BJ (cell line): ENCODE data around the genes CHMP3 and RNF103.

GRCh38 chr2:85698458-85699382 lies 4.6 kb downstream of the GNLY start:
- CAGE, long polyA plus RNA = no peak
- RRBS = no CpG with 5 or more reads among the region's 19 CpGs

DNA sequence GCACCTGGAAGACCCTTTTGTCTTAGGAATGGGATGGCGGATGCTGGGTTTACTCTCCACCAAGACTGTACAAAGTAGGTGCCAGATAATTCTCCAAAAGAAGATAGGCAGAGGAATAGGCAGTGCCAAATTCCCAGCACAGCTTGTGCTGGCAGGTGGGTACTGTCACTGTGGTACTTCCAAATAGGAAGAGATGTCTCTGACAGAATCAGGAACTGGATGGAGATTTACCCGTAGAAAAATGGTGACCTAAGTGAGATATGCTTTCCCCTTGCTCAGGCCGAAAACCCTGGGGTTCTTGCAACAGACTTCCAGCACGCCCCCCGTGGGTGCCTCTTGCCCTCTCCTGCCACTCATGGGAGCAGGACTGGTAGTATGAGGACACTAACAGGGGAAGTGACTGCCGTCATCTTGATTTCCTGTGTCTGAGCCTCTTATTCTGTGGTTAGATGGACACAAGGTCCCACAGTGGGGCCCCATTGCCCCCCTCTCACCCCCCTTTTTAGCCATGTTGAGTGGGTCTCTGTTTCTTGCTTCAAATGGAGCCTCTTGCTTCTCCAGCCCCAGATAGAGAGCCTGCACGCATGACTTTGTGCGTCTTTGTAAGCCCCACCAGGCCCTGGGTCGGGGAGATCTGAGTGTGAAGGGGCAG lies 12.4 kb downstream of the GNLY start:
- CAGE, long polyA plus RNA = no peak
- RRBS = no CpG with 5 or more reads among the region's 9 CpGs

- CAGE, long polyA plus RNA = no peak
- RRBS = no CpG with 5 or more reads among the region's 4 CpGs
Measured at GRCh38 chr2:85708375-85709191, 14.4 kb downstream of the GNLY start.

DNA sequence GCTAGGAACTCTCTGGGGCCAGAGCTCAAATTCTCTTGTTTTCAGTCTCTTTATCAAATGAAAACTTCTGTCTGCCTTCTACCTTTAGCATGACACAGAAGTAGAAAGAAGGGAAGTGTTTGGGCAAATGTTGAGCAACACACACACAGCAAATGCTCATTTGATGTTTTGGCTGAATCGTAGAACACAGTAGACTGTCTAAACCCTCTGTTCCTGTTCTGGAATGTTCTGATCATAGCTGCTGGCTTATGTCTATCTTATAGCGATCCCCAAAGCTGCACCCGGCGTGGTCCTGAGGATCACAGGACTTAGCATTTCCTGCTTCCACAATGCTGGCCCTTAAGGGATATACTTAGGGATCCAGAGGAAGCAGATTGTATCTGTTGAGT lies 15.2 kb downstream of the GNLY start:
- CAGE, long polyA plus RNA = no peak
- RRBS = no CpG with 5 or more reads among the region's 4 CpGs

GRCh38 chr2:85725492-85725920 lies 28.3 kb upstream of the ATOH8 start:
- CAGE, long polyA plus RNA = no peak
- RRBS = no CpG with 5 or more reads among the region's 2 CpGs

GRCh38 chr2:85744525-85745645 lies 8.9 kb upstream of the ATOH8 start:
- CAGE, long polyA plus RNA = no peak
- RRBS = no CpG with 5 or more reads among the region's 13 CpGs

DNA sequence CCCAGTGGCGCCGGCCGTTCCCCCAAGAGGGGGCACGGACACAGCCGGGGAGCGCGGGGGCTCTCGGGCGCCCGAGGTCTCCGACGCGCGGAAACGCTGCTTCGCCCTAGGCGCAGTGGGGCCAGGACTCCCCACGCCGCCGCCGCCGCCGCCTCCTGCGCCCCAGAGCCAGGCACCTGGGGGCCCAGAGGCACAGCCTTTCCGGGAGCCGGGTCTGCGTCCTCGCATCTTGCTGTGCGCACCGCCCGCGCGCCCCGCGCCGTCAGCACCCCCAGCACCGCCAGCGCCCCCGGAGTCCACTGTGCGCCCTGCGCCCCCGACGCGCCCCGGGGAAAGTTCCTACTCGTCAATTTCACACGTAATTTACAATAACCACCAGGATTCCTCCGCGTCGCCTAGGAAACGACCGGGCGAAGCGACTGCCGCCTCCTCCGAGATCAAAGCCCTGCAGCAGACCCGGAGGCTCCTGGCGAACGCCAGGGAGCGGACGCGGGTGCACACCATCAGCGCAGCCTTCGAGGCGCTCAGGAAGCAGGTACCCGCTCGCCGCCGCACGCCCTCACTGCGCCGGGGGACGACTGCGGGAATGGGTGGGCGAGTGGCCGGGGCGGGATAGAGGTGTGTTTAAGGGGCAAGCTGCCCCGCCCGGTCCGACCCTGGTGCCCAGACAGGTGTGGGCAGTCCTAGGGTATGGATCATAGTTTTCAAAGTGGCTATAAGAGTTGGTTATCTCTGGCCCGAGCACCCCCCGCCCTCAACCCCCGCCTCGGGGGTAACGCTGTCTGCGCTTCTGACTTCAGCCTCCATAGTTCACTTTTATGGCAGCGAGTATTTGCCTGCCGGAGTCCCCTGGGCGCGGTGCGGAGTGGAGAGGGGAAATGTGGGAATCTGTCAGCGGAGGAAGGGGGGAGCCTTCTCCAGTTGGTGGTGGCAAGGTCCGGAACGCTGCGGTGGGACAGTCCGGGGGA lies 916 bp downstream of the ATOH8 start:
- CAGE, long polyA plus RNA = no peak
- RRBS = 2% methylated on average over 49 of the region's 96 CpGs

- CAGE, long polyA plus RNA = no peak
- RRBS = no CpG with 5 or more reads among the region's 1 CpG
Measured at GRCh38 chr2:85861047-85861486, 27.7 kb downstream of the ST3GAL5 start.

- CAGE, long polyA plus RNA = no peak
- RRBS = no CpG with 5 or more reads among the region's 7 CpGs
Measured at GRCh38 chr2:85999152-85999668, 106.5 kb downstream of the POLR1A start.

- CAGE, long polyA plus RNA = no peak
- RRBS = no CpG with 5 or more reads among the region's 3 CpGs
Measured at GRCh38 chr2:86039508-86039828, 66.2 kb downstream of the POLR1A start.

DNA sequence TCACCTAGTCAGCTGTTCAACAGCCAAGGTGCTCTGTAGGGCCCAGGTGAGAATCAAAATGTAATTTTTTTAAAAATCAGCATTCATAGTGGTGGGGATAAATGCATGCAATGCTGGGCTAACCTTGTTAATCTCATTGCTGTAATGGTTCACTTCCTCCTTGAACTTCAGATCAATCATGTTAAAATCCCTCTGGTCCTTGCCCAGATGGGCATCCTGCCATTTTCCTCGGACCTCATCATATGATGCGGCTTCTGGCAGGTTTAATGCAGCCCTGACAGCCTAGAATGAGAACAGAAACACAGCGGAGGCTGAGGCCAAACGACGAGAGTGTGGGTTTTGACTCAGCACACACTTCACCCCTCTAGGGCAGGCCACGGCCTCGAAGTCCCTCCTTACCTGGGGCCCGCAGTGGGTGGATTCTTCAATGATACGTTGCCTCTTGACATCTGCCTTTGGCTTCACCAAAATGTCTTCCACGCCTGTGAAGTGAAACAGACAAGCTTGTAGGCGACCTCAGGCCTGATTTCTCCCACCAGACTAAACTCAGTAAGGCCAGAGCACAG lies 56.8 kb downstream of the POLR1A start:
- CAGE, long polyA plus RNA = no peak
- RRBS = no CpG with 5 or more reads among the region's 11 CpGs

- CAGE, long polyA plus RNA = no peak
- RRBS = no CpG with 5 or more reads among the region's 8 CpGs
Measured at GRCh38 chr2:86065373-86066057, 40.2 kb downstream of the POLR1A start.

DNA sequence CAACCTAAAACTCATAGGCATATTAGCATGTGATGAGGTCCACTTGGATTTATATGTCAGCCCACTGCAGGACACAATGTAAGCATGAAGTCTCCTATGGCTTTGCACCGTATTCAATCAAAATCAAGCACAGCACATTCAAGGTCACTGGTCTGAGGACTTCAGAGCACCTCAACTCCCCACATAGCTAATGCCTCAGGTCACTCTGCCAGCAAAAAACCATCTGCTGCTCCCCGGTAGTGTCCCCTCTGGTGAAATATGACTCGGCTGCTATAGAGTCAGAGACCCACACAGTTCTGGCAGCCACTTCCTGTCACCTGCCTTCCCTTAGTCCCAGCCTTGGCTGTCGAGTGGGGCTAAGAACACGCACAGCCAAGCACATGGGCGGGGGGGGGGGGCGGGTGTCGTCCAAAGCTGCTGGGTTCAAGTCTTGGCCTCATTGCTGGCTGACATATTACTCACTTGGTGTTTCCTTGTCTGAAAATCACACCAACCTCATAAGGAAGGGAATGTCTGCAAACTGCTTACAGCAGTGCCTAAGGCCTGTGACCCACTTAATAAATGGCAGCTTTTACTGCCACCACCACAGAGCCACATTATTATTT lies 37.6 kb downstream of the POLR1A start:
- CAGE, long polyA plus RNA = no peak
- RRBS = no CpG with 5 or more reads among the region's 8 CpGs

- CAGE, long polyA plus RNA = no peak
- RRBS = no CpG with 5 or more reads among the region's 10 CpGs
Measured at GRCh38 chr2:86140822-86142088, 35.2 kb downstream of the PTCD3 start.

DNA sequence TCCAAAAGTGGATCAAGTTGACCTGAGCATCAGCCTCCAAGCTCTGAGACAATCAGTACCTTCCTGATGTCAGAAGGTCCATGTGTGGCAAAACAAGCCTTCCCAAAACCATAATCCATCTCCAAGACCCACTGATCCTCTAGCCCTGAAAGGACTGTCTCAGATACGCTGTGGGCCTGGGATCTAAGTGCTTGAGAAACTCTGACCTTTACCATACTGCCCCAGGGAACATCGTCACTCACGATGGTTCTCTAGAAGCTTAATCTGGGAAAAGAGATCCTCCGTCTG lies 47.0 kb downstream of the REEP1 start:
- CAGE, long polyA plus RNA = no peak
- RRBS = no CpG with 5 or more reads among the region's 4 CpGs

DNA sequence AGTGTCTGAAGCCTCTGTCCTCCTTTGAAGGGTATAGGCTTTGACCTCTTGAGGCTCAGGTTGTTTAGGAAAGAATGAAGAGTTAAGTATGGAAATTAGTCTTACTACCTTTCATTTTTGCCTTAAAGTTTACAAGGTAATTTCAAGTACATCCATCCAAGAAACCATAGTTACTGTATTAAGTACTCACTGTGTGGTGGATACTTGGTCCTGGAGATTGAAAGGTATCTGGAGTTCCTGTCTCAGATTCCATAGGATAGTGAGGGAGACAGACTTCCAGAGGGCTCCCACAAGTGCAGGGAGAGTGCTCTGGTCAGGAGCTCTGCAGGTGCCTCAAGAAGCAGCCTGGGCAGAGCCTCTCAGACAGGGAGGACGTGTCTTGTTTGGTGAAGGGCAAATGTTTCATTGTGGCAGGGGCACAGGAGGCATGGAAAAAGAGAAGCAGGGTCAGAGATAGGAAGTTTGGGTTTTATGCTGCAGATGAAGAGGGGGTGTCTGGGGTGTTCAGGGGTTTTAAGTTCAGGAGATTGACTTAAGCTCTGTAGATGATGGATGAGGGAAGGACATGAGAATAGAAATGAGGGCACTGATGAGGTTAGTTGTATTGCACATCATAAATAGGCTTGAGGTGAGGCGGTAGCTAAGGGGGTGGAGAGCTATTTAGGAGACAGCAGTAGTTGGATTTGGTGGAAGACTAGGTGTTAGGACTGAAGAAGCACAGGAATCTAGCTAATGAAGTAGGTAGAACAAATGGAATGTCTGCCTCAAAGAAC lies 17.3 kb downstream of the KDM3A start:
- CAGE, long polyA plus RNA = no peak
- RRBS = no CpG with 5 or more reads among the region's 2 CpGs

GRCh38 chr2:86483519-86484385 lies 42.6 kb downstream of the KDM3A start:
- CAGE, long polyA plus RNA = no peak
- RRBS = no CpG with 5 or more reads among the region's 9 CpGs

DNA sequence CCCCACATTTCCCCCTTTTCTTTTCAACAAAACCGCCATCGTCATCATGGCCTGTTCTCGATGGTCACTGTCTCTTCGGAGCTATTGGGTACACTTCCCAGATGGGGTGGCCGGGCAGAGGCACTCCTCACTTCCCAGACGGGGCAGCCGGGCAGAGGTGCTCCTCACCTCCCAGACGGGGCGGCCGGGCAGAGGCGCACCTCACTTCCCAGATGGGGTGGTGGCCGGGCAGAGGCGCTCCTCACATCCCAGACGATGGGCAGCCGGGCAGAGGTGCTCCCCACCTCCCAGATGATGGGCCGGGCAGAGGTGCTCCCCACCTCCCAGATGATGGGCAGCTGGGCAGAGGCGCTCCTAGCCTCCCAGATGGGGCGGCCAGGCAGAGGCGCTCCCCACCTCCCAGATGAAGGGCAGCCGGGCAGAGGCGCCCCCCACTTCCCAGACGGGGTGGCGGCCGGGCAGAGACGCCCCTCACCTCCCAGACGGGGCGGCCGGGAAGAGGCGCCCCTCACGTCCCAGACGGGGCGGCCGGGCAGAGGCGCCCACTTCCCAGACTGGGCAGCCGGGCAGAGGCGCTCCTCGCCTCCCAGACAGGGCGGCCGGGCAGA lies 14.5 kb downstream of the CHMP3 start:
- CAGE, long polyA plus RNA = no peak
- RRBS = no CpG with 5 or more reads among the region's 39 CpGs

- CAGE, long polyA plus RNA = start-site peak on the minus strand at chr2:86563362-86563424, 696 and 197 reads in 2 replicates
- RRBS = 6% methylated on average over 3 of the region's 76 CpGs
Measured at GRCh38 chr2:86562528-86563772, at the start of gene CHMP3. CHMP3 (minus strand) TSS chr2:86563443.

DNA sequence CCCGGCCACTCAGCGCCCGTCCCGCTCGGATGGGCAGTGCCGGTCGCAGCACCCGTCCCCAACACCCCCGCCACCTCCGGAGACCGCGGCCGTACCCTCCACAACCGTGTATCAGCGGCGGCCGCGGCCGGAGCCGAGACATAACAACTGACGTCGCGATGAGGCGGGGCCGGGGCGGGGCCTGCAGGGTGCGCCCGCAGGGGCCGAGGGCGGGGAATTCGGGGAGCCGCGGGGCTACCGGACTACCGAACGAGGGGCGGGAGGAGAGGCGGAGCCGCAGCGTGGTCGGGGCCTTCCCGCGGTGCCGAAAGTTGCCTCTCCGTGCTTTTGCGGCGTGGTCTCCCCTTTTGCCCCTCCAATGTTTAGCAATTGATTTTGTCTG lies at the start of gene RNF103:
RNF103 (minus strand) TSS at position 145 of the 382 bp plus-strand sequence.
- CAGE, long polyA plus RNA = no peak
- RRBS = 2% methylated on average over 26 of the region's 47 CpGs